Breast (tissue), 4 donors: ENCODE results near the genes AXIN1, PGAP6, RAB40C and RPUSD1.

DNA sequence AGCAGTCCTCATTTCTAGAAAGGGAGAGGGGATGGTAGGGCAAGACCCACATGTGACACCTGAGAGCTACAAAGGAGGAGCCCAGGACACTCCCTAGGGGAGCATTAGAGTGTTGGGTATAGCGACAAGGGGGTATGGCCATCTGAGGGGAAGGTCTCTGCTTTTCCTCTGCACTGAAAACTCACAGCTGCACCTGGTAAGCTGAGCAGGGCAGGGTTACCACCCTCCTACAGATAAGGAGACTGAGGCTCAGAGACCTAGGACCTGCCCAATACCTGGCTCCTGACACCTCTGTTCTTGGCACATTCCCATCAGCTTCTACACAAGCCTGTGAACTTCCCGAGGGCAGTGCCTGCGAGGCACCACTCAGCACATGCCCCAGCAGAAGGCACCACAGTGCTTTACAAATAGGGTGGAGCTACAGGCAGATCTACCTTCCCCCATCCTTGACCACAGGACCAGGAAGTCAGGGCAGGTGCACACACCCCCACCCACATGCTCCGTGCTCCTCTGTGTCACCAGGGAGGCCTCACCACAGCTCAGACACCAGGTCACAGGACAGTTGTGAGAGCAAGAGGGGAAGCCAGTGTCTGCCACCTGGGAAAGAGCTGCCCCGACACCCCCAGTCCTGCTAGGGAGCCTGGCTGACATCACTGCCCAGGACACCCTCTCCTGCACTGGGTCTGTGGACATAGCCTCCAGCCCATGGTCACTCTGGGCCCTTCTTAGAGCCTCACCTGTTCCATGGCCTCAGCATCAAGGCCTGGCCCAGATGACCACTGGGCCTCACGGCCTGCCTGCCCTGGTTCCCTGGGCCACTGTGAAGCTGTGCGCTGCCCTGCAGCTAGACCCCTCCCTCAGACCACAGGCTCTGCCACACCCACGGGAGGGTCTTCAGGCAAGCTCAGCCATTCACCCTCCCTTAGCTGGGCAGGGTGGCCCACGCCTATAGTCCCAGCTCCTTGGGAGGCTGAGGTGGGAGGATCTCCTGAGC, 14.5 kb downstream of the POLR3K start:
- PRO-cap, 3 experiments: no peak in any of the 3 experiments
- RRBS: no CpG with 5 or more reads among the region's 9 CpGs

- PRO-cap, 3 experiments: no peak in any of the 3 experiments
- RRBS: no CpG with 5 or more reads among the region's 5 CpGs
These were observed 15.9 kb downstream of the NPRL3 start for GRCh38 chr16:122585-123054.

DNA sequence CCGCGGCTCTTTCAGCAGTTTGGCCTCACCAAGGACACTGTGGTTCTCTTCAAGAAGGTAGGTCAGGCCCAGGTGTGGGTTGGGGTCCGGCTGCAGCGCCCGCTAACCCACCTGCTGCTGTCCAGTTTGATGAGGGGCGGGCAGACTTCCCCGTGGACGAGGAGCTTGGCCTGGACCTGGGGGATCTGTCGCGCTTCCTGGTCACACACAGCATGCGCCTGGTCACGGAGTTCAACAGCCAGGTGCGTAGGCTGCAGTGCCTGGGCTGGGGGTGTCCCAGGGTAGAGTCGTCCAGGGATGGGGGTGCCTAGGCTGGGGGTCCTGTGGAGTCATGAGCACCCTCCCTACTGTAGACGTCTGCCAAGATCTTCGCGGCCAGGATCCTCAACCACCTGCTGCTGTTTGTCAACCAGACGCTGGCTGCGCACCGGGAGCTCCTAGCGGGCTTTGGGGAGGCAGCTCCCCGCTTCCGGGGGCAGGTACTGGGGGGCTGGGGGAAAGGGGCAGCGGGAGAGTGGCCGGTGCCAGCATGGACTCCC, 2.1 kb downstream of the PDIA2 start:
- PRO-cap, 3 experiments: no peak in any of the 3 experiments
- RRBS: 88% methylated on average over 4 of the region's 25 CpGs

GRCh38 chr16:297654-298296, 14.8 kb downstream of the PDIA2 start:
- PRO-cap, 3 experiments: no peak in any of the 3 experiments
- RRBS: 73% methylated on average over 6 of the region's 40 CpGs

DNA sequence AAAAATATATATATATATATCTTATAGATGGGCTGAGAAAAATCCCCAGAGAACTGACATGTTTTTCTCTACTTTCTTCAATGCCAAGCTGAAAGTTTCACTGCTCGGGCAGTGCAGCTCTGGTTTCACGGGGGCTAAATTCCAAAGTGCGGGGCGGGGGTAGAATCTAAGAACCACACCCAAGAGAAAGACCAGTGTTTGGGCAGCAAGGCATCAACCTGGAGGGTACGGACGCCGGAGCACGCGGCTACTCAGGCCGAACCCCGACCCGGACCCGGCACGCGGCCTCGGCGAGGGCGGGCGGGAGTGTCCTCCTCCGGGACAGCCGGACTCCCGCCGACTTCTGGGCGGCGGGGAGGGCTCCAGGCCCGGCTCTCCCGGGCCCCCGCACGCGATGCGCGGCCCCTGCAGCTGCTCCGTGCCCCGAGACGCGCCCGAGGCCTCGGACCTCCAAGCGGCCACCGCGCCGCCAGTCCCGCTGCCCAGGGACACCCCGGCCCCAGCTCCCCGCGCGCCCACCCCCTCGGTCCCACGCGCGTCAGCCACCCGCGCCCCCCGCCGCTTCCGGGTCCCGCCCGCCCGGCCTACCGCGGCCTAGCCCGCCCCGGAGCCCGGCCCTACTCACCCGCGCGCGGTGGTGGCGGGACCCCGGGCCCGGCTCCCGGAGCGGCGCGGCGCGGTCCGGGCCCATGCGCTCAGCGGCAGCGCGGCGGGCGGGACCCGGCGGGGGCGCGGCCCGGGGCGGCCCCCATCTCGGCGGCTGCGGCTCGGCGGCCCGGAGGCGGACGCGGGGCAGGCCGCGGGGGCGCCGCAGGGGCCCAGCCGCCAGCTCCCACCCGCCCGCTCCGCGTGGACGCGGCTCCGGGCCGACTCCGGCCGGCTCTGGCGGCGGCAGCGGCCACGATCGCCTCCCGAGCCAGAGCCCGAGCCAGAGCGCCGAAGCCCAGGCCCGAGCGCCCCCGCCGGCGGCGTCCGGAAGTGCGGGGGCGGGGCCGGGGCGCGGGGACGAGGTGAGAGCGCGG, at the start of gene AXIN1:
TSS of gene AXIN1 (minus strand) at position 980 of the 1,022 bp plus-strand sequence.
- PRO-cap, 3 experiments: peak in 3 of 3 experiments; most common plus-strand start position 194 of the sequence (in 2); most common minus-strand start position 980 of the sequence (in 3)
- RRBS: 2% methylated on average over 85 of the region's 138 CpGs

- PRO-cap, 3 experiments: peak in 3 of 3 experiments; most common plus-strand start chr16:382105 (in 3); most common minus-strand start chr16:381987 (in 2)
- RRBS: 4% methylated on average over 57 of the region's 120 CpGs
These were observed at the start of gene PGAP6 for GRCh38 chr16:381782-382650. Gene PGAP6, minus strand, starts transcription at chr16:381978.

DNA sequence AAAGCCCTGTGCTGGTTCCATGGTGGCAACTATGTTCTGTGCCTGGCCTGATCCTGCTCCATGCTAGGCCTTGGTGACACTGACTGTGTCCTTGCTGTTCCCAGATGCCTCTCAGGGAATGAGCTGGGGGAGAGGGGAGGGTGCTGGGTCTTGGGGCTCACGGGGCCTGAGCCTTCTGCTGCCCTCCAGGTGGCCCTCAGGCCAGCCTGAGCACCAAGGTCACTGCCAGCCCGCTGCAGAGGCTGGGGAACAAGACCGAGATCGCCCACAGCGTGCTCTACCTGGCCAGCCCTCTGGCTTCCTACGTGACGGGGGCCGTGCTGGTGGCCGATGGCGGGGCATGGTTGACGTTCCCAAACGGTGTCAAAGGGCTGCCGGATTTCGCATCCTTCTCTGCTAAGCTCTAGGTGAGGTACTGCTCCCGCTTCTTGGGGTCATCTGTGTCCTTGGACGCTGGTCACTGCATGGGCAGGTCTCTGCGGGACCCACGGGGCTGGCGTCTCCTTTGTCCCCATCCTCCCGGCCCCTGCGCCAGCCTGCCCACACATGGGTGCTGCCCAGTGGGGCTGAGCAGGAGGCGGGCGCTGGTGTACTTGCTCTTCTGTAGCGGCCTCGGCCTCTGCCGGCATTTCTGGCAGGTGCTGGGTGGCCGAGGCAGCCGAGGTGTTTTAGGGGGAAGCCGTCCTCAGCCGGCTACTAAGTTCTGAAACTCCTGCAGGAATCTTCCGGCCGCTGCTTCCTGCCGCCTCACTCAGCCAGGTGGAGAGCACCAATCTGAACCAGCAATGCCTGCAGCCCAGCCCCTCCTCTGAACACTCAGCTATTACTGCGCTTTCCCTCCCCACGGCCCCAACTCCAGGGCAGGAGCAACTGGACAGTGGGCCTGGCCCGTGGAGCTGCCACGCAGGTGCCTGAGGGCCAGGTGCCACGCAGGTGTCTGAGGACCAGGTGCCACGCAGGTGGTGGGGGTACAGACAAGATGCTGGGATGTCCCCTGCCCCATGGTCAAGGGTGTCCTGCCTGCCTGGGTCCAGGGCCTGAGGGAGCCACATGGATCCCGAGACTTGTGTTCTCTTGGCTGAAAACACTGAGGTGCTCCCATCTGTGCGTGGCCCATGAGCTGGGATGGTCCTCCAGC, 9.9 kb downstream of the DECR2 start:
- PRO-cap, 3 experiments: no peak in any of the 3 experiments
- RRBS: 80% methylated on average over 2 of the region's 41 CpGs

DNA sequence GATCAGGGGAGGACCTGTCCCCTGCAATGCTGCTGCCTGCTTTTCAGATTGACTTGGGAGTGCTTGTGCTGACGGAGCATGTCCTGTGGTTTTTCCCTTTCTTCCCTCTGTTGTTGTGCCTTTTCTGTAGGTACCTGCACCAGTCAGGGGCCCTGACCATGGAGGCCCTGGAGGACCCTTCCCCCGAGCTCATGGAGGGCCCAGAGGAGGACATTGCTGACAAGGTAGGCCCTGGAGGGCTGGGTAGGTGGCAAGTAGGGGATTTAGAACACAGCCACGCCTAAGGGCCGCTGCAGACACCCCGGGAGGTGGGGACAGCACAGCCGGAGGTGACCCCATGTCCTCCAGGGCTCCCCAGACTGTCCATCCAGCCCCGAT, 24.6 kb upstream of the CAPN15 start:
- PRO-cap, 3 experiments: no peak in any of the 3 experiments
- RRBS: no CpG with 5 or more reads among the region's 7 CpGs

GRCh38 chr16:522693-523026, 4.9 kb upstream of the CAPN15 start:
- PRO-cap, 3 experiments: no peak in any of the 3 experiments
- RRBS: 69% methylated on average over 2 of the region's 14 CpGs

DNA sequence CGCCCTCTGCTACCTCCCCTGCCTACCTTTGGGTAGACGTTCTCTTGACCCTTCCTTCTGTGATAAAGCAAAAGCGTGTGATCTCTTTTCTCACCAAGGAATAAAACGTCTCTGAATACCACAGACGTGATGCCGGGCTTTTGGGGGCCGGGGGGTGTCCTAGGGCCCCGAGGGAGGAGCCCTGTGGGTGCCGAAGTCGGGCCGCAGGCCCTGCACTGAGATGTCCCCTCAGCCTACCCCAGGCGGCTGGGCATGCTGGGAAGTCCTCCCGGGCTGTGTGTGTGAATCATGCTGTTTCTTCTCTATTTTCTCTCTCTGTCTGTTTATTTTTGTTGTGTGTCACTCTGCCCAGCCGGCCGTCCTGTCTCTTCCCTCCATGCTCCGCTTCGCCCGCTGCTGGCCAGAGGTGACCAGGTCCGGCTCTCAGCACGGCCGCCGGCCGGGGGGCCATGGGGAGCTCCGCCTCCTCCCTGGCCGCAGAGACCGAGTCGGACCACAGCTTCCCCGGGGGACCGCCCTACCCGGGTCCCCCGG, 12.3 kb downstream of the CAPN15 start:
- PRO-cap, 3 experiments: no peak in any of the 3 experiments
- RRBS: 73% methylated on average over 7 of the region's 31 CpGs

GRCh38 chr16:578884-579558, 9.3 kb downstream of the PIGQ start:
- PRO-cap, 3 experiments: no peak in any of the 3 experiments
- RRBS: 24% methylated on average over 16 of the region's 43 CpGs

DNA sequence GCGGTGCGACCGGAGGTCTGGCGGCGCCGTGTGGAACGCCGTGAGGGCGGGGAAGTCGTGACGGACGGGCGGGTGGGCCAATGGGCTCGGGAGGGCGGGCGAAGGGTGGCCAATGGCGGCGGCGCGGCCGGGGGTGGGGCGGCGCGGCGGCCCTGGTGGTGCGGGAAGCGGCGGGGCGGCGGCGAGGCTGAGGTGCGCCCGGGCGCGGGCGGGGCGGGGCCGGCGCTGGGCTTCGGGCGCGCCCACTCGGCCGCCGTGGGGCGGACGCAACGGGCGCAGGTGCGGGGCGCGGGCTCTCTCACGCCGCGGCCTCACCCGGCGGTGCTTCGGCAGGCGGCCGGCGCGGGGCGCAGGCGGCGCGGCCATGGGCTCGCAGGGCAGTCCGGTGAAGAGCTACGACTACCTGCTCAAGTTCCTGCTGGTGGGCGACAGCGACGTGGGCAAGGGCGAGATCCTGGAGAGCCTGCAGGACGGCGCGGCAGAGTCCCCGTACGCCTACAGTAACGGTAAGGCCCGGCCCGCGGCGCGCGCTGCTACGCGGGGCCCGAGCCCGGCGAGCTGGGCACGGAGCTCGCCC, at the start of gene RAB40C:
TSS of gene RAB40C (plus strand) at position 139 of the 577 bp plus-strand sequence.
- PRO-cap, 3 experiments: peak in 3 of 3 experiments; most common plus-strand start position 163 of the sequence (in 3)
- RRBS: 2% methylated on average over 56 of the region's 92 CpGs

- PRO-cap, 3 experiments: no peak in any of the 3 experiments
- RRBS: 24% methylated on average over 4 of the region's 14 CpGs
These were observed 3.4 kb upstream of the WDR90 start for GRCh38 chr16:645705-646273.

DNA sequence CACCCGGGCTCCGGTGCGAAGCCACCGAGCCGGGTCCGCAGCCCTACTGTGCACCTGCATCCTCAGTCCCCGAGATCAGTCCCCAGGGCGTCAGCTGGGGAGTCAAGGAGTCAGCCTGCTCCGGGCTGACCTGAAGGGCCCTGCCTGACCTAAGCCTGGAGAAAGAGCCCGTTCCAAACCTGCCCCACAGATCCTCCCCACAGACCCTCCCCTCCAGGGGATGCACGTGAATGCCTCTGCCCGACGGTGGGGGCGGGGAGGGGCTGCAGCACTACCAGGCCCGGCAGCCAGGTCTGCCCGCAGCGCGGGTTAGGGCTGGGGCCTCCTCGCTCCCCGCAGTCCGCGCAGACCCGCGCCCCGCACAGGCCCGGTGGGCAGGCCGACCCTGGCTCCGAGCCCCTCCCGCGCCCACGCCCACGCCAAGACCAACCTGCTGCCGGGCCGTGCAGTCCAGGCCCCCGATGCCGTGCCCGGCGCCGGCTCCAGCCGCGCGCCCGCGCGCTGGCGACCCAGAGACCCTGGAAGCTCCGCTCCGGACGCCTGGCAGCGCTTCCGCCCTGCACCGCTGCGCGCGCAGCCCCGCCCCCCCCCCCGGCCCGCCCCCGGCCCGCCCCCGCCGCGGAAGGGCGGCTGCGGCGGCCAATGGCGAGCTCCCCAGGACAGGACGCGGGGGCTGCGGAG, at the start of gene RPUSD1:
TSS of gene RPUSD1 (minus strand) at position 556 of the 681 bp plus-strand sequence.
- PRO-cap, 3 experiments: peak in 3 of 3 experiments; most common minus-strand start position 567 of the sequence (in 2)
- RRBS: 2% methylated on average over 37 of the region's 70 CpGs

DNA sequence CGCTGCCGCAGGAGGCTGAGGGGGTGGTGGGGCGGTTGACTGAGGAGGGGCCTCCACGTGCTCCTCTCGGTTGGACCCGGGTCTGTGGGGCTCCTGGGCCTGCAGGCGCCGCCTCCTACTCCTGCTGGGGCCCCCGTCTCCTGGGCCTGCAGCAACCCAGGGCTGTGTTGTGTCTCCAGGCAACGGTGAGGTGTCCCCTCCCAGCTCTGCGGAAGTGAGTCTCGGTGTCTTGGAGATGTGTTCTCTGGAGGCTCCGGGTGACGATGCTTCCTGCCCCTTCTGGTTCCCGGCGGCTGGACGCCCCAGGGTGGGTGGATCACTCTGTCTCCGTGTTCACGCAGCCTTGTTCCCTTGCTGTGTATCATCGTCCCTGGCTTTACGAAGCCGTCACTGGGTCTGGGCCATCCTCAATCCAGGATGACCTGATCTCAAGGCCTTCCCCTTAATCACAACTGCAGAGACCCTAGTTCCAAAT, 41.7 kb upstream of the GNG13 start:
- PRO-cap, 3 experiments: no peak in any of the 3 experiments
- RRBS: no CpG with 5 or more reads among the region's 22 CpGs

- PRO-cap, 3 experiments: no peak in any of the 3 experiments
- RRBS: 9% methylated on average over 3 of the region's 15 CpGs
These were observed 4.5 kb downstream of the SSTR5 start for GRCh38 chr16:1076925-1077639.

- PRO-cap, 3 experiments: peak in 1 of 3 experiments; most common plus-strand start chr16:1158700 (in 1); most common minus-strand start chr16:1158478 (in 1)
- RRBS: 24% methylated on average over 31 of the region's 59 CpGs
These were observed 5.5 kb downstream of the CACNA1H start for GRCh38 chr16:1158235-1159036.

DNA sequence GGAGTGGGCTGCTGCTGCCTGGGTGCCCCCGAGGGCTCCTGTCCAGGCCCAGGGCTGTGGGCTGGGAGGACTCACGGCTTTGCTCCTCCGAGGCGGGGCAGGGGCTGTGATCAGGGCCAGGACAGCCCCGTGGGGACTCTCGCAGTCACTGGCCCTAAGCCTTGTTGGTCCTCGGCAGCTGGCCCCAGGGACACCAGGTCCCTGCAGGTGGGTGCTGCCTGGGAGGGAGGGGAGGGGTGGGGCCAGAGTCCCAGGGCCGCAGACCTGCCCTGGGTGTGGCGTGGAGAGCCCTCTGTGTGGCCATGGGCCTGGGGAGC, 19.8 kb downstream of the CACNA1H start:
- PRO-cap, 3 experiments: no peak in any of the 3 experiments
- RRBS: no CpG with 5 or more reads among the region's 9 CpGs

DNA sequence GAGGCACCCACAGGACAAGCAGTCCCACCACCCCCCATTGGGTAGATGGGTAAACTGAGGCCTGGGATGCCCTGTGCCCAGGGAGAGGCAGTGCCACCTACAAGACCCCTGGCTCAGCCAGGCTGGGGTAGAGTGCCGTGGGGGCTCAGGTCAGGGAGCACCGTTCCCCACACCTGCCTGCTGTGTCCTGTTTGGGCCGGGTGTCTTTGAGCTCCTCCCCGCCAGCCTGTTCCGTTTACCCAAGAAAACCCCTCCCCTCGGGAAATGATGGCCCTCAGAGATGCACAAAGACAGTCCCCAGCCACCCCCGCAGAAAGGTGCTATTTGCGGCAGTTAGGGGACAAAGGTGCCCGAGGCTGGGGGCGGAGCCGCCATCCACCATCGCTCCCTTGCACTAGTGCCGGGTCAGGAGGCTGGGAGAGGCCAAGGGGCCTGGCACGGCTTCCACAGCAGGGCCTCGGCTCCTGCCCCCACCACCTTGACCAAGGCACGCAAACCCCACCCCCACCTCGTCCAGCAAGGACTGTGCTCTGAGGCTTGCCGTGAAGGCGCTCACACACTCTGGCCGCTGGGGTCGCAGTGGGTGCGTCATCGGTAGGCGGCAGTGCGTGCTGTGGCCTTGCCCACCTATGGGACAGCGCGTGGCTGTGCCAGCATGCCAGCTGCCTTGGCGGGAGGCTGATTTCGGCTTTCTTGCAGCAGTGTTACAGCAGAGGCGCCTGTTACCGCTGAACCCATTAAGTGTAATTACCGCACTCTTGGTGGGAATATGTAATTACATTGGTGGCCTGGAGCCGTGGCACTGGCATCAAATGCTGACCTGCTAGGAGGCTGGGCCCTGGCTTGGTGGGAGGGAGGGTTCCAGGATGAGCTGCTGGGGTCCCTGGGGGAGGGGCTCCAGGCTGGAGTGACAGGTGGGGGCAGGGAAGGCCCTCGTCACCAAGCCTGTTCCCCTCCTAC, 31.9 kb downstream of the TPSG1 start:
- PRO-cap, 3 experiments: no peak in any of the 3 experiments
- RRBS: 37% methylated on average over 2 of the region's 34 CpGs

DNA sequence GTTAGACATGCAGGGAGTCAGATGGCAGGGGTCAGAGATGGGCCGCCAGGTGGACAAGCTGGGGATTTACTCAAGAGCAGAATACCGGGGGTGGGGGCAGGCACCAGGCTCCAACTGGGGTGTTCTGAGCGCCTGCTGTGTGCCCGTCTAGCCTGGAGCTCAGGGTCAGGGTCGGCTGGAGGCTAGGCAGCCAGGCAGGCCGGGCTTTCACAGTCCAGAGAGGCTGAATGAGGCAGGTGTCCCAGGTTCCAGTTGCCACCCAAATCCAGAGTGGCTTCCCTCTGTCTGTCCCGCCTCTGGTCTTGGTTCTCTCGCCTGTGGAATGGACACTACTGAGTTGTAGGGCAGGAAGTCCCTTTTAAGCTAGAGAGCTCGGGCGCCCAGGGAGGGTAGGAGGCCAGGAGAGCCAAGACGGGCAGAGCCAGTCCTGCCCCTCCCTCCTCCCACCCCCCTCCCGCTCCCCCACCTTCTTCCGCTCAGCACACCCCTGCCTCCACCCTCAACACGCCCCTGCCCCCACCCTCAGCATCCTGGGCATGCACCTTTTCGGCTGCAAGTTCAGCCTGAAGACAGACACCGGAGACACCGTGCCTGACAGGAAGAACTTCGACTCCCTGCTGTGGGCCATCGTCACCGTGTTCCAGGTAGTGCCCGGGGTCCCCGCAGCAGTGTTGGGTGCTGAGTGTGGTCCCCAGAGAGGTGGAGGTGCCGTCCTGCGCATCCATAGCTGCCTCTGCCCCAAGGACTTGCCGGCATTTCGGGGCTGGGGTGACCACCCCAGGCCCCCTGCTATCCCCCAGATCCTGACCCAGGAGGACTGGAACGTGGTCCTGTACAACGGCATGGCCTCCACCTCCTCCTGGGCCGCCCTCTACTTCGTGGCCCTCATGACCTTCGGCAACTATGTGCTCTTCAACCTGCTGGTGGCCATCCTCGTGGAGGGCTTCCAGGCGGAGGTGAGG, 18.3 kb downstream of the TPSG1 start:
- PRO-cap, 3 experiments: no peak in any of the 3 experiments
- RRBS: 76% methylated on average over 10 of the region's 33 CpGs